UCH-1 (cell line): ENCODE results near the genes AGO1, LSM10 and MRPS15.

DNA sequence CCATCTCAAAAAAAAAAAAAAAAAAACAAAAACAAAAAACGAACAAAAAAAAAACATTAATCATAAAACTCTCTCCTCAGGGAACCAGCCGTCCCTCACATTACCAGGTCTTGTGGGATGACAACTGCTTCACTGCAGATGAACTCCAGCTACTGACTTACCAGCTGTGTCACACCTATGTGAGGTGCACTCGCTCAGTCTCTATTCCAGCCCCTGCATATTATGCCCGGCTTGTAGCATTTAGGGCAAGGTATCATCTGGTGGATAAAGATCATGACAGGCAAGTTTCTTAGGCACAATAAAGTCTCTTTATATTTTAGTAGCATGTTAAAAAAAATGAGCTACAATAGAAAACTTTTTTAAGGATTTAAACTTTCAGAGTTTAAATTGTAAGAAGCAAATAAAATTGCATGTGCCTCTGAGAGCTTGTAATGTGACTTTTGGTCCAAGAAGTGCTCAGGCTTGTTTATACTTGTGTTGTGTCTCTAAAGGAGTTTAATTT, 32.2 kb upstream of the AGO1 start:
- RRBS = no CpG with 5 or more reads among the region's 4 CpGs

- RRBS = 89% methylated on average over 2 of the region's 35 CpGs
Observed at GRCh38 chr1:35869338-35870103, 13.5 kb upstream of the AGO1 start.

DNA sequence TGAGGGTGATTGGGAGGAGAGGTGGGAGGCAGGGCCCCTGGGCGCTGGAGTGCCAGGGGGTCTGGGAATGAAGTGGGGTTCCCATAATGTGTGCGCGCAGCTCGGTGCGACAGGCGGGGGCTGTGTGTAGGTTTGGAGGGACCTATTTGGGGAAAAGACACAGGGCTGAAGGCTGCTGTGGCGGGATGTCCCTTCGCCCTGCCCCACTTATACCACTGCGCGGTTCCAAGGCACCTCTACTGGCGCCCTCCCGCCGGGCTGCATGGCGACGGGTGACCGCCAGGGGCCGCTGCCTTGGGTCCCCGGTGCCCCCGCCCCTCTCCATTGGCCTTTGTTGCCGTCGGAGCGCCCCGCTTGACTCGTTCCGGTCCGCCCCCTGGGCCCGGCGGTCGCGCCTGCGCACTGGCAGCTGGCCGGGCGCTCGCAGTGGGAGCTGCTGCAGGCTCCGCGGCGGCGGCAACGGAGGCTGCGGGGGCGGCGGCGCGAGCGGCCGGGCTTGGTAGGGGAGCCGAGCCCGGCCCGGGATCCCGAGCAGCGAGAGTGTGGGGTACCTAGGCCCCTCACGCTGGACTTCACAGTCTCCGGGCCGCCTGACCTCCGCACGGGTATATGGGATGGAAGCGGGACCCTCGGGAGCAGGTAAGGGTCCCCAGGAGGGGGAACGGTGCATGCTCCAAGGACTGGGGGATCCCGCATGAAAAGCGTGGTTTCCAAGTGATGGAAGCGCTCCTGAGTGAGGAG, at the start of gene AGO1:
Gene AGO1, plus strand, starts transcription at position 402 of the 741 bp plus-strand sequence.
- RRBS = 2% methylated on average over 31 of the region's 62 CpGs

- RRBS = no CpG with 5 or more reads among the region's 14 CpGs
Observed at GRCh38 chr1:35929855-35930511, 922 bp upstream of the AGO3 start.

DNA sequence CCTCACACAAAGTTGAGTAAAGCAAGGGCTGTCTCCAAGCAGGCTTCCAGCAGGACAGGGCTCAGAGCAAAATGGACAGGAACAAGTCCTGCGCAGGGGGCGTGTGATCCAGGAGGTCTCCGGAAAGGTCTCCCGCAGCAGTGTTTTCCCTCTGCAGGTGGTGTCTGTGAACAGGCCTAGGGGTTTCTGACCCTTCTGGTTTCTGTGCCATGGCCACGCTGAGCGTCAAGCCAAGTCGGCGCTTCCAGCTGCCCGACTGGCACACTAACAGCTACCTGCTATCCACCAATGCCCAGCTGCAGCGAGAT, 773 bp downstream of the TEKT2 start:
- RRBS = no CpG with 5 or more reads among the region's 10 CpGs

- RRBS = no CpG with 5 or more reads among the region's 3 CpGs
Observed at GRCh38 chr1:36151941-36152311, 2.6 kb upstream of the TRAPPC3 start.

- RRBS = no CpG with 5 or more reads among the region's 7 CpGs
Observed at GRCh38 chr1:36179480-36179969, 23.6 kb downstream of the MAP7D1 start.

DNA sequence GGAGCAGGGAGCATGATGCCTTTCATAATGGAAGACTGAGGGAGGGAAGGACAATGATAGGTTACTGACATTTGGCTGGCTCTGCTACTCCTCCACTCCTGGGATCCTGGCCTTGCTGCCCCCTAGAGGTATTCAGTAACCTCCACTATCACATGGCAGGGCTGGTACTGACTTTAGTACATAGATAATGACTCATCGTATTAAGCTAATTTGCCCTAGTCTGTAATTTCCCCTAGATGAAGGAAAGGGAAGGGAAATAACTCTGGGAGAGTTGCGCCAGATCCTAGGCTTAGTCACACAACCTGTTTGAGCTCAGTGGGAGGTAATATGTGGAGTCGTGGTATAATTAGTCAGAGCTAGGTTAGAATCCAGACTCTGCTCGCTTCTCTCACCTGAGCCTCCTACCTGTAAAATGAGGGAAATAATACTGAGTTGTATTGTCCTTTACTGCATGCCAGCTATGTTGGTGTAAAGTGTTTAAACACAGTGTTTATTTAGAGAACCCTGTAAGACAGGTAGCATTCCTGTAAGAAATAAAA, 6.2 kb upstream of the SH3D21 start:
- RRBS = no CpG with 5 or more reads among the region's 4 CpGs

- RRBS = no CpG with 5 or more reads among the region's 7 CpGs
Observed at GRCh38 chr1:36359685-36360315, 25.9 kb downstream of the STK40 start.

DNA sequence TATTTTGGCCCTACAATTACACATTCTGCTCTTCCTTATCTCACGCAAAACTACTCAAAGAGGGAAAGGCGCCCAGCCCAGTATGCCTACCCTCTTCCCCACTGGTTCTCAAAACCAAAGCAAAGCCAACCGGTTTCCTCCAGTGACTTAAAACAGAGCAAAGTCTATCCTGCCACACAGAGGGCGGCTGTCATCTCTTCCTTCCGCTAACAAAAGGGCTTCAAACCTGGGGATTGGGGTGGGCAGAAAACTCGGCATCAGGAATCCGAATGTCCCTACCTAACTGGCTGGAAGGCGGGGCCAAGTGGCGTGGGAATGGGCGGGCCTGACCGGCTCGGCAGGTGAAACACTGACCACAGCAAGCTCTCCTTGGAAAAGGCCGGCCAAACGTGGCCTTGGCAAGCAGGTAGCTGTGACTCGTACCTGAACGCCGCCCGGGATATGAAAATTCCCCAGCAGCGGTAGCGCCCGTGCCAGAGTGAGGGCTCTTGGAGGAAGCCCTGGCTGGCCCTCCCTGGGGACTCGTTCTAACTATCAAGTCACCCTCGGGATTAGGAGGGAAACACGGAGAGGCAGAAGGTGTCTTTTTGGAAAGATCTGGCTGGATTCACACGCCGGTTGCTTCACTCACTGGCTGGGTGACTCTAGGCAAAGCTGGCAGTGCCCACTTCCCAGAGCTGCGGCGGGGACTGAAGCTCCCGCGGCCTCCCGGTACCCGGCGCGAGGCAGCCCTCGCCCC, 746 bp downstream of the STK40 start:
- RRBS = 3% methylated on average over 12 of the region's 35 CpGs

DNA sequence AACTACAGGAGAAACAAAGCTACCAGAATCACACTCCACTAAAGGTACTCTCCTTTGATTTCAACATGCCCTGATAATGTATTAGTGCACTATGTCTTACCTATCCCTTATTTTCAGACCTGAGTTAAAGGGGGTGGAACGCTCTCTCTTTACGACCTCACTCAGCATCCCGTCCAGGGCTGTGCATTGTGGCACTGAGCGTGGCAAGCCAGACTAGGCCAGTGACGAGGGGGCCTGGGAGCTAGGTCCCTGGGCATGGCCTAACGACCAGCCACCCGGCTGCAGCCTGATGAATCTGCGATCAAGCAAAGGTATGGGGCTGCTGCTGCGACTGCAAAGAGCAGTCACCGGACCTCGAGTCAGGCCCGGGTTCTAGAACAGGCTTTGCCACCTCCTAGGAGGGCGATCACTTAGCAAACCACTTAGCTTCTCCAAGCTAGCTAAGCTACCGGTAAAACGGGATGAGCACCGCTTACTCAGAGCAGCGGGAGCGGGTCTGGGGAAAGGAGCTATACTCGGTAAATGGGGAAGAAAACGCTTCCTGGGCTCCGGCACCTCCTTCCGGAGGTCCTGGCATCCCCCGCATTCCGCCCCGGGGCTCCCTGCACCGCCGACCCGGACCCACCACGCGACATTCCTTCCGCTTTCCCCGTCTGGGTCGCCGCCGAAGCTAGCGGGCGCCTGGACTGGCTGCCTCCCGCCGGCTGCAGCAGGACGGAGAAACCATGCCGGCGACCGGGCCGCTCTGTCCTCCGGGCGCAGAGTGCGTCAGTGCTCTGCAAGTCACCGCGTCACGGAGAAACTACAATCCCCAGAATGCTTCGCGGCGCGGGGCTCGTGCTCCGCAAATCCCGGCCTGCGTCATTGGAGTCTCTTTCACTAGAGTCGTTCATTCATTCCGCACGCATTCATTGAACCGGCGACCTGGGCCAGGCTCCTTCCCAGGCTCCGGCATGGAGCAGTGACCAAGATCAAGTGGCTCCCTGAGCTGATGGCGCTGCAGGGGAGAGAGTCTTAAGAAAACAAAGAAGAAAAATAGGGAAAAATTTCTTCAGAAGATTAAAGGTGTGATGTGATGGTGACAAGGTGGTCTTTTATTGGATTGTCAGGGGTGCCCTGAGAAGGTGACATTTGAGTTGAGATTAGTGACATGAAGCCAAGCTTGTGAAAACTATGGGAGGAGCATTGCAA, at the start of gene LSM10:
Gene LSM10, minus strand, starts transcription at position 767 of the 1,191 bp plus-strand sequence.
- RRBS = 3% methylated on average over 35 of the region's 65 CpGs

- RRBS = no CpG with 5 or more reads among the region's 6 CpGs
Observed at GRCh38 chr1:36411884-36412354, 14.2 kb upstream of the LSM10 start.

GRCh38 chr1:36463233-36464409, at the start of gene MRPS15:
Gene MRPS15, minus strand, starts transcription at chr1:36464384.
- RRBS = 4% methylated on average over 15 of the region's 62 CpGs

GRCh38 chr1:36824298-36824553, 210.1 kb downstream of the GRIK3 start:
- RRBS = no CpG with 5 or more reads among the region's 5 CpGs

- RRBS = no CpG with 5 or more reads among the region's 14 CpGs
Observed at GRCh38 chr1:37036074-37036592, 1.8 kb upstream of the GRIK3 start.

DNA sequence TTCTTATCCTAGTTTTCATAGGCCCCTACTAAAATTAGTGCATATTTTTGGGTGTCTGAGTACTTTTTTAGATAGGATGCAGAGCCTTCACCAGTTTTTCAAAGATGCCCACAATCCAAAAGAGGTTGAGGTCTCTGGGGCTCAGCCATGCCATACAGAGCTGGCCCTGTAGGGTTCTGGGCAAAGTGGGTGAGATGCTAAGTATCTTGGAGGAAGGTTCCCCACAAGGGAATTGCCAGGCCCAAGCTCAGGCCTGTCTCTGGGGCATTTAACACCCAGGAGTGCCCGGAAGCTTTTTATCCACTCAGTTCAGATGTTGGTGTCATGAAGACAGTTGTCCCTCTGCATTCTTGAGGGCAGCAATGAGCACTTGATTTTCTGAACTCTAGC, 19.7 kb upstream of the GRIK3 start:
- RRBS = no CpG with 5 or more reads among the region's 1 CpG

GRCh38 chr1:37063616-37063852, 29.2 kb upstream of the GRIK3 start:
- RRBS = no CpG with 5 or more reads among the region's 2 CpGs

- RRBS = no CpG with 5 or more reads among the region's 5 CpGs
Observed at GRCh38 chr1:37486544-37487196, 12.3 kb downstream of the ZC3H12A start.

DNA sequence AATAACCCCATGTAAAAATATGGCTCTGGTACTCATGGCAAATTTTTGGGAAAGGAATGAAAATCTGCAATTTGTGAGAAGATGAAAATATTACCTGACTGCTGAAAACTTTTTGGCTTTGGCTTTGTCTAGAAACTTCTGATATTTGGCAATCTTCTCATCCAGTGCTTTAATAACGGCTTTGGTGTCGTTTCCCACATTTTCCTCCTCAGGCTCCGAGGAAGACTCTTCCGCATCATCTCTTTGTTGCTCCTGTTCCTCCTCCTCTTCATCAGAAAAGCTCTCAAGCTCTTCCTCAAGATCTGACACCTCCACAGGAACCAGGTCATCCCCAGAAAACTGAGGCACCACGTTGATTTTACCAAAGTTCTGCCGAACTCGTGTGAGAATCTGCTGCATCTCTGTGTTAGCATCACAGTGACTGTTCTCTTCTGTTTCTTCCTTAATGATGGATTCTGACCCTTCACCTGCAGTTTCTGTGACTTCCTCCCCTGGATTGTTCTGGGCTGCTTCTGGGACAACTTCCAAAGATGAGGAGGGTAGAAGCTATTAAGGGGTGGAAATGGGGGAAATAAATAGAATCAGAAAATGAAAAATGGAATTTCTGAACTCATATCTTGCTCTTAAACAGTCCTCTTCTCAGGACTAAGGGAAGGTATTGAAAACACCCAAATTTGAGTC, 12.2 kb downstream of the DNALI1 start:
- RRBS = no CpG with 5 or more reads among the region's 7 CpGs

DNA sequence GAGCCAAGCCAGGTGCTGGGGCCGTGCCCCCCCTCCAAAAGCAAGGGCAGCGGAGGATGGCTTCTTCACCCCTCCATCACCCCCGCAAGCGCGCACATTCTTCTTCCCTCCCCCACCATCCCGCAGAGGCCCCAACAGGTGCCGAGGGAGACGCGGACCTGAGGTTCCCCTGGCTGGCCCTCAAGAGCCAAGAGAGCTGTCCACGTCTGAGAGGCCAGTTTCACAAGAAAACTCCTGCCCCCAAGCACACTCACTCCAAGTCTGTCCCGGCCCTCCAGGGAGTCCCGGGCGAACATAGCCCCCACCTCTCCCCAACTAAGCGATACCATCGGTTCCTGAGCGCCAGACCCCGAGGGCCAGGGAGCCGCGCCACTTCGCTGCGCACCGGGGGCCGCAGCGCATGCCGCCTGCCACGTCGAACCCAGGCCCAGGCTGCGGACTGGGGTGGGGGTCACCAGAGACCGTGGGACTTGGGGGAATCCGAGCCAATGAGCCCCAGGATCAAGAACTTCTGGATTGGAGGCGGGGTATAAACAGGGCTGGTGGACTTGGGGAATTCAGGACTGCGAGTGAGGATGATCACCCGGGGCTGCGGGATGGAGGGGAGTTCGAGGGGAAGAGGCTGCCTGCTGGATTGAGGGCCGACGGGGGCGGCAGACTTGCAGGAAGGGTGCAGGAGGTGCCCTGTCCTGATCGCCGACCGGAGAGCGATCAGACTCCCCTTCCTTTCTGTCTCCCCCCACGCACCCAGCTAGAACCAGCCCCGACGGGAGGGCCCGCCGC, 780 bp downstream of the RSPO1 start:
- RRBS = 16% methylated on average over 13 of the region's 47 CpGs